Endometrial microvascular endothelial cells (primary cell): ENCODE measurements around a stretch of chr9.

- RAMPAGE, long total RNA, result no peak
Observed at GRCh38 chr9:105911396-105911904, 217.1 kb downstream of the TMEM38B start.

- RAMPAGE, long total RNA, result no peak
Observed at GRCh38 chr9:106880746-106881142, 17.8 kb downstream of the ZNF462 start.

DNA sequence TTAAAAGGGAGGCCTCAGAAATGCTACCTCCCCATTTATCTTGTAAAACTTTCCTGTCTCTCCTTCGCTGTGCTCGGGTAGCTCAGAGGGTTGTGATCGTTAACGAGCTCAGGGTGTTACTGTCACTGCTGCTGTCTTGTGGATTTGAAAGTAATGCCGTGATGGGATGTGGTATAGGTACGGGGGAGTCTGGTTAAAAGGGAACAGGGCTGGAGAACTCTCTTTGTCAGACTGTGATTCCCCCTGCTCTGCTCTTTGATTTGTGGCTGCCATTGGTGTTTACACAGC lies 26.2 kb downstream of the ZNF462 start:
- RAMPAGE, long total RNA, result no peak

- RAMPAGE, long total RNA, result no peak
Observed at GRCh38 chr9:106916392-106917360, 53.7 kb downstream of the ZNF462 start.

DNA sequence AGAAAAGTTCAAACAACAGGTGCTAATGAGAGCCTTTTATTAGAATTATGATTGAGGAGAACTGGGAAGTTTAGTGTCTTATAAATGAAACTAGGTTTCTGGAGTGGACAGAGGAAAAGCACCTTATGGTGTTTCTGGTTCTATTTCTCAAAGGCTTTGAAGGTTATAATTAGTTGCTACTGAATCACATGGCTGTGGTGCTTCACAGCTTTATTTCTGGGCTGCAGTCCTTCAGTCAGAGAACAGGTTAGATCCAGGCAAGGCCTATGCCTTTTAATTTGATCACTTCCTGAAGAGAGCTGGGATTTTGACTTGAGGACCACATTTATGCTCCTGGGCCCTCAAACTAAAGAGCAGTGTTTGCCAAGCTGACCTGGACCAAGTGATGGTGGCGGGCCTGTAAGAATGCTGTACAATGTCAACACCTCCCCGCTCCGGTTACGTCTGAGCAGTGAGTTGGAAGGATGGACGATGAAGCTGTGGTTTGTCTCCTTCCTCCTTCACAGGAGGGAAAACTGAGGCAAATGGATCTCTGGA lies 56.0 kb downstream of the ZNF462 start:
- RAMPAGE, long total RNA, result no peak

DNA sequence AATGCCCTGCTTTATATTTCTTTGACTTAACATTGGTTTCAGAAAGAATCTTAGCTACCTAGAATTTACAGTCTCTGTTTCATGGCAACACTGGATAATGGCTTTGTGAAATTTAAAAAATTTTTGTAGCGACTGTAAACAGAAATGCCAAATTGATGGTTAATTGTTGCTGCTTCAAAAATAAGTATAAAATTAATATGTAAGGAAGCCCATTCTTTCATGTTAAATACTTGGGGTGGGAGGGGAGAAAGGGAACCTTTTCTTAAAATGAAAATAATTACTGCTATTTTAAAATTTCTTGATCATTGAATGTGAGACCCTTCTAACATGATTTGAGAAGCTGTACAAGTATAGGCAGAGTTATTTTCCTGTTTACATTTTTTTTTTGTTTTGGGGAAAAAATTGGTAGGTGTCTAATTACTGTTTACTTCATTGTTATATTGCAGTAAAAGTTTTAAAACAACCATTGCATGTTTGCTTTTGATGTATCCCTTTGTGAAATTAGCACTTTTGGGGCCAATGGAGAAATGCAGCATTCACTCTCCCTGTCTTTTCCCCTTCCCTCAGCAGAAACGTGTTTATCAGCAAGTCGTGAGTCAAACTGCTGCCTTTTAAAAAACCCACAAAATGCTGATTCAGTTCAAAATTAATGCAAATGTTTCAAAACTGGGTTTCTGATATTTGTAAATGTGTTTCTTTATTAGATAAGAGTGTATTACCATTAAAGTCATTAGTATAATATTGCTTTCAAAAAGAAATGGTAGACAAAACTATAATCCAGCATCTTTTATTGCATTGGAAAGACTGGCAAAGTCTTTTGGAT lies 47.1 kb downstream of the RAD23B start:
- RAMPAGE, long total RNA, result no peak

DNA sequence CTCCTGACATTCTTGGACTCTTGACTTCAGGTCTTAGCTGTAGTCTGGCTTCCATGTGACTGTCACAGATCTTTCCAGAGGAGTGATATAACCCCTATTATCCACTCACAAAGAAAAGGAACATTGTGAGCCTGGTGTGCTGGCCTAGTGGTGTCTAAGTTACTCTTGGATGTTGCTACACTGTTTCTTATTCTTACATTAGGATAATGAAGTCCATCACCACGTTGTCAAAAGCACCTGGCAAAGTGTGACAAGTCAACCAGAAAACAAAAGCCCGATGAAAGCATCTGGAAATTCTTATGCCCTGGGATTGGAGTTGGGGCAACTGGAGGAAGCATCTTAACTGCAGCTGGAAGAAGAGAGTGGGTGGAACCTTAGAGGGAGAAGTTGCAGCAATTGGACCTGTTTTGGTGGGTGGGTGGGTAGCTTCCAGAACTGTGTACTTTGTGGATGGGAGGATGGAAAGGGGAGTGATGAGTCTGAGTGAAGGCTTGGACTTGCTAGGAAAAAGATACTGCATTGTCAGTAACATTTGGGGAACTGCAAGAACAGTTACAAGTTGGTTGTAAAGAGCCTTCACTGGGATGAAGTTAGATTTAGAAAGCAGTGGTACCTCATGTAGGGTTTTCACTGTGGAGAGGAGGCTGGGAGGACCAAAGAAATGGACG lies 50.0 kb downstream of the RAD23B start:
- RAMPAGE, long total RNA, result no peak

DNA sequence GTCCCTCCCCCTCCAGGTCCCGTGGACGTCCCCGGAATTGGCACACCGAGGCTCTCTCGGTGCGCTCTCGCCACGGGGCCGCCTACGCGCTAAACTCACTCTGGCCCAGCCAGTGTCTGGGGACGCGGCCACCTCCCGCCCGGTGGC lies 1.2 kb downstream of the KLF4 start:
- RAMPAGE, long total RNA, result no peak

DNA sequence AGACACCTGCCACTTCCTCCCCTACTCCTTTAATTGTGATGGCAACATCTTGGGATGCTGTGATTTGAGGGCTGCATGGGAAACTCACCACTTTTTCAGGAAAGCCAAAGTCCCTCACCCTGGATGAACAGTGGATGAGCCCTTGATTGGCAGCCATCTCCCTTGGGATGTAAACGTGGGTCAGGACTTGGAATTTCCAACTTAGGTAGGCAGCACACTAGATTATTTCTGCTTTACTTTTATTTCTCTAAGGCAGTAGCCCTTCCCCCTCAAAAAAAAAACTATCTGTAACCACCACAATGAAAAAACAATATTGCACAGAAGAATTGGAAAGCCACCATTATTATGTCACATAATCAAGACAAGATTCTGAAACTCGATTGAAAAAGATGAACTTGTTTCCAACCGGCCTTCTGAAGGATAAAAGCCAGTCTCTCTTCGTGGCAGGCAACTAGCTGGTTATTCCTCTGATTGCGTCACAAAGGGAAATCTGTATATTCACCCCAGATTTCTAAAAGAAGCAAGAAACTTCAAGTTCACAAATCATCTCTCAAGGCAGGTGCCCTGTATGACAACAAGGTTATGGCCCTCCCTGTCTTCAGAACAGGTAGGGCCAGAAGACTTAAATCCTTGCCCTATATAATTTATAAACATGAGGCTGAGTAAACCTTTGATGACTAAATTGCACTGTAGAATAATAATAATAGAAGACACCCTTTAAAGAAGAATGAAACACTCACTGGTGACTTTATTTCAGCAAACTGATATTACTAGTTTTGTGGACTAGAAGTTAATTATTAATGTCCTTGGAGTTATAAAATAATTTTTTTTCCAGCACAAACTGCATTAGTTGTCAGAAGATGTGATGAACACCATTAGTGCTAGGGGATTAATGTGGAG lies 2.8 kb upstream of the KLF4 start:
- RAMPAGE, long total RNA, result no peak

GRCh38 chr9:107597637-107598273 lies 108.2 kb upstream of the KLF4 start:
- RAMPAGE, long total RNA, result no peak

DNA sequence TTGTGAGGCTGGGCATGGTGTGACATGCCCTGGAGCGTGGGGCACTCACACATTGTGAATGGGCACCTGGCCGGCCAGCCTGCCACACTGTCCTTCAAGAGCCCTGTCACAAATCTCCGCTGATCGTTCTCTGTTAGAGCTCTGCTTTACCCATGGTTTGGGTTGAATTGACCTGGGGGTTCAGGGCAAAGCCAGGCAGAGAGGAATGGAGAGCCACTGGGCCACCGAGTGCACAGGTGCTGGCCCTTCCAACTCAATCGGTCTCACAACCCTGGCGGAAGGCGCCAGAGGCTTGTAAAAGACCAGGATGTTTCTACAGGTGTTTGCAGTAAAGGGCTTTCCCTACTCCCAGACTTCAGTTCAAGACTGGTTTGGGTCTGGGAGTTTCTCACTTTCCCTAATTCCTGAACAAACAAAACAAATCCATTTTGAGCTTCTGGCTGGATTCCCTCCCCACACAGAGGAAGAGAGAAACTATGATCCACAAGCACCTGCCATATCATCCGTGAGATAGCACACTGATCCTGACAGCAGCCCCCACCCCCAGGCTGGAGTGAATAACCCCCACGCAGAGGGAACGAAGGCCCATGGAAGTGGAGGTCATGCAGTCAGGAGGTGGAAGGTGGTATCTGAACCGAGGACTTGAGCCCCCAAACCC lies 125.2 kb upstream of the KLF4 start:
- RAMPAGE, long total RNA, result no peak

GRCh38 chr9:107645052-107645547 lies 155.5 kb upstream of the KLF4 start:
- RAMPAGE, long total RNA, result no peak

- RAMPAGE, long total RNA, result no peak
Observed at GRCh38 chr9:107749789-107750282, 260.3 kb upstream of the KLF4 start.

GRCh38 chr9:108543156-108543532 lies 312.6 kb downstream of the ACTL7B start:
- RAMPAGE, long total RNA, result no peak

DNA sequence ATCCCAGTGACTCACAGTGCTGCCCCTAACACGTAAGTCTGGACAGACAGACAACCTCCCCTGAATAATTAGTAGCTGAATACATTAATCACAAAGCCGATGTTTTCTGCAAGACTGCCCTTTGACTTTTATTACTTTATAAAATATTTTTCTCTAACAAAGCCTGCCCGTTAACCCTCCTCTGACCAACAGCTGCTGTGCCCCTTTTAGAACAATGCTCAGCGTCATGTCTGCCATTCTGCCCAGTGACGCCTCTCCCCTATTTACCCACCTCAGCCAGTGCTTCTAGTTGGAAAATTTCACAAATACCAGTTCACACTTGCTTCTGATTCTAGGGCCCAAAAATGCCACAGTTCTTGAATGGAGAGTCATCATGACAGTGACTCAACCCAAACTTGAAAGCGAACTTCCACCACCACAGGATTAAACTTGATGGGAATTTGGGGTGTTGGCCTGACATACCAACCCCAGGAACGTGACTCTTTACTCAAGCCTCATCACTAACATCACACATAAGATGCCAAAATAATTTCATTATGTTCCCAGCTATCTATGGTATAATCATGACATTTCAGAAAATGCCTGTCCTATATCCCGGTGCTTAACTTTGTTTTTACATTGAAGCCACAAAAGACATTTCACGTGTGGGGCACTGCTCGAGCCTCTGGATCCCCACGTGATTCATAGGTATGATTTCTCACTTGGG lies 221.1 kb downstream of the ACTL7B start:
- RAMPAGE, long total RNA, result no peak

DNA sequence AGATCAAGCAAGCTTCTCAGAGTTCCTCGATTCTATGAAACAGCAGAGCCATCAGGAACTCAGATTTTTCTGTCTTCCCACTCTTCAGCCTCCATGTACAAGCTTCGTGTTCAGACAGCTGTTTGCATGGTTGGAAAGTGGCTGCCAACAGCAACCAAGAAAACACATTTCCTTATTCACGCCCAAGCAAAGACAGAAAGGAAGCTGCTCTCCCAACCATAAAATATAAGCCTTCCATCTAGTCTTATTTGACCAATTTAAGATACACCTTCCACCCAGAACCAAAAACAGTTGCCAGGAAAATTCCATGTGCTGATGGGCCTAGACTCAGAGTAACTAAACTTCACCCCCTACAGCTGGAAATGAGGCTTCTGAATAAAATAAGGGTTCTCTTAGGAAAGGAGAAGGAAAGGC lies 215.9 kb downstream of the ACTL7B start:
- RAMPAGE, long total RNA, result no peak

GRCh38 chr9:108708859-108709072 lies 147.0 kb downstream of the ACTL7B start:
- RAMPAGE, long total RNA, result no peak

DNA sequence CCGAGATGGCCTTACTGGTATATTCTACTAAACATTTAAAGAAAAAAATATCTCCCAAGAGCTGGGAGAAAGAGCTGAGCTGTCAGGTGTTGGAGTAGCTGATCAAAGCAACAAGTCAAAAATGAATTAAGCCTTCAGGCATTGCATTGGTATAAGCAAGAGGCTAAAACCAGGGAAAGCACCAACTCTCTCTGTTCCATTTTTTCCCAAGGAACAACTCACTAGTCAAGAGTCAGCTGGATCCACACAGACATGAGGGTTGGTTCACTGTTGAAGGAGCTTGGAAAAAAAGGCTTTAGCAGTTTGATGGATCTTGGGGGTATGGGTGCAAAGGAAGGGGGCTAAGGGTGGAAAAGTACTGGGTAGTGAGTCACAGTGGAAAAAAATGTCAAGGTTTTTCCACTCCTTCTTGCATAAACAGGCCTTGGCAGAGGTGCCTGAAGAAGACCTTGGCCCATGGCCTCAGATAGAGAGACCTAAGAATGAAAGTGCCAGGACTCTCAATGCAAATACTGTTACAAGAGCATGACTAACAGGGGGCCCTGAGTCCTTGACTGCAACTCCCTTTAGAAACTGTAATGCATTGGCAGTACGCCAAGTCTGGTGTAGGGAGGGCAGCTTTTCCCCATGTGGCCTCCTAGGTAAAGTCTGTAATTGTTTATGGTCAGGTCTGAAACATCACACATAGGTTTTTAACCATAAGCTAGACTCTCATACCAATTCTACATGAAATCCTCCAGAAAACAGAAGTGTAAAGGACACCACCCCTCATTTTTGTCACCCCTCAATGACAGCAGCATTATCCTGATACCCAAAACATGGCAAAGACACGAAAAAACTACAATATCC lies 23.7 kb downstream of the ACTL7A start:
- RAMPAGE, long total RNA, result no peak

DNA sequence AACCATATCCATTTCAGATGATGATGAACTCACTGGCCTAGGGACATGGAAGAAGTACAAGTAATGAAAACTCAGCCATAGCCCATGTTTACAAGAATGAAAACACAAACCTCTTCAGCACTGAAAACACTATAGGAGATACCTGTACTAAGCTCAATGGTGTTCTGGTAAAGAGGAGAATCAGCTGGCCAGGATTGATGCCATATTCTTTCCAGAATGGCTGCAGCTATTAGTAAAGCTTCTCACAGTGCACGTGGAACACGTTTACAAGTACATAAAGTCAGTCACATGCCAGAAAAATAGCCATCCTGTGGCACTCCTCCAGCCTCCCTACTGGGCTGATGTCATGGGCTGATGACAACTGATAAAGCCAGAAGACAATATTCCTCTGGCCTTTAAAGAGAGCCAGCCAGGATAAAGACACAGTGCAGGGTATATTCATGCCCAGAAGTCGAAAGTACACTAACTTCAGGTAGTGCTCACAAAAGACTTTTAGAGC lies 29.2 kb downstream of the ABITRAM start:
- RAMPAGE, long total RNA, result no peak

- RAMPAGE, long total RNA, result no peak
Observed at GRCh38 chr9:109010577-109011265, 2.6 kb downstream of the CTNNAL1 start.